ENCODE measurements around a stretch of chr1.

- PRO-cap, result no peak
- RRBS, result no CpG with 5 or more reads among the region's 5 CpGs
These were observed 208.0 kb upstream of the IRF2BP2 start for GRCh38 chr1:234818017-234818374.

- PRO-cap, result no peak
- RRBS, result no CpG with 5 or more reads among the region's 8 CpGs
These were observed 241.6 kb upstream of the IRF2BP2 start for GRCh38 chr1:234851377-234852238.

- PRO-cap, result no peak
- RRBS, result no CpG with 5 or more reads among the region's 12 CpGs
These were observed 252.4 kb downstream of the TOMM20 start for GRCh38 chr1:234876079-234876884.

DNA sequence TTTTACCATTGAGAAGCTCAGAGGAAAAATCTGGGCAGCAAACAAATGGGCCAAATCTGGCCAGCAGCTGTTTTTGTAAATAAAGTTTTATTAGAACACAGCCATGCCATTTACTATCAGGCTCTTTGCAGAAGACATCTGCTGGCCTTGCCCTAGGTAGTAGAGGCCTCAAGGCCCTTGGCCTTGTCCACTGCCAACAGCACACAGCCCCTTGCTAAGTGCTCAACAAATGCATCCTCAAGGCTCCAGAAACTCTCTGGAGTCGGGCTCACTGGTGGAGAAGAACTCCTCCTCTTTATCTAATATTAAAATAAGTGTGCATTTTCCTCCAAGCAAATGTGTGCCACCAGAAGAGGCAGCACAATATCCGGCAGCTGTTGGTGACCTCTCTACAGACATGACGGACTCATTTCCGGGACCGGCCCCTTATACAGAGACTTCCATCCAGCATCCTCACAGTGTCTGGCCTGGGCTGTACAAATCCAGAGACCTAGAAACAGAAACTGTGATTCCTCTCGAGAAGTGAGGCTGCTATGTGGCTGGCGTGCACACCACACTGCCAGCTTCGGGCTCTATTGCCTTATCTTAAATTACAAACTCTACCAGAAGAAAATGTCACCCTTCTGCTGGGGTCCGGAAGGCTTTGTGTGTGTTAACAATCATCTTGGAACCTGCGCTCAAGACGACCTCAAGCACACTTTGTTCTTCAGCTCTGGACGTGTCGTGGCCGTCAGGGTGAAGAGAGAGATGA is 203.9 kb downstream of the TOMM20 start:
- PRO-cap, result no peak
- RRBS, result 100% methylated on average over 2 of the region's 14 CpGs

DNA sequence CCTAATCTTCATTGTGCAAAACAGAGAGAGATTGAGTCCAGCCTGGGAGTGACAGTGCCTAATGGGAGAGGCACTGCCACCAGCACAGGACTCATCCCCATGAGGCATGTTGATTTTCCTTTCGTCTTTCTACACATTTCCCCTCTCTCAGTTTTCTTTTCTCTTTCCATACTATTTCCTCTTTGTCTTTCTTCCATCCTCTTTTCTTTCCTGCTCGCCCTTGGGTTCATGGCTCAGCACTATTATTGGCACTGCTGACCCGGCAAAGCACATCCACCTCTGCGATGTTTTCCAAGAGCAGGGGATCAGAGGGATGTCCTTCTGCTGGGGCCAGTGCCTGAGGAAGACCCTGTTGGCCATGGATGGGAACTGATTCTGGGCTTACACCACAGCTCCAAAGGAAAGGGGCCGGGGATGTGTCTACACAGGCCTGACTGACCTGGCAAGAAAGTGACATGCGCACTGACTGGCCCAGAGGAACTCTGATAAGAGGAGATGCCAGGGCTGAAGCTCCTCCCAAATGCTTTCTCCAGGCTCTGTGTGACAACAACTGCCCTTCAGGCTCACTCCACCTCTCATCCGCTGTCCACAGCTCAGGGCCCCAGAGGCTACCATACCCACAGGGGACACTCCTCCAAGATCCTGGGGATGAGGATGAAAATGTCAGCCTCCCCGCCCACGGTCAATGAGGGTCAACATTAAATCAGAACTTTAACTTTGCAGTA is 195.7 kb downstream of the TOMM20 start:
- PRO-cap, result no peak
- RRBS, result no CpG with 5 or more reads among the region's 9 CpGs

GRCh38 chr1:234933463-234934077 is 195.1 kb downstream of the TOMM20 start:
- PRO-cap, result no peak
- RRBS, result no CpG with 5 or more reads among the region's 2 CpGs

GRCh38 chr1:234964041-234964767 is 164.4 kb downstream of the TOMM20 start:
- PRO-cap, result no peak
- RRBS, result no CpG with 5 or more reads among the region's 13 CpGs

GRCh38 chr1:234980413-234980699 is 148.3 kb downstream of the TOMM20 start:
- PRO-cap, result no peak
- RRBS, result no CpG with 5 or more reads among the region's 3 CpGs

DNA sequence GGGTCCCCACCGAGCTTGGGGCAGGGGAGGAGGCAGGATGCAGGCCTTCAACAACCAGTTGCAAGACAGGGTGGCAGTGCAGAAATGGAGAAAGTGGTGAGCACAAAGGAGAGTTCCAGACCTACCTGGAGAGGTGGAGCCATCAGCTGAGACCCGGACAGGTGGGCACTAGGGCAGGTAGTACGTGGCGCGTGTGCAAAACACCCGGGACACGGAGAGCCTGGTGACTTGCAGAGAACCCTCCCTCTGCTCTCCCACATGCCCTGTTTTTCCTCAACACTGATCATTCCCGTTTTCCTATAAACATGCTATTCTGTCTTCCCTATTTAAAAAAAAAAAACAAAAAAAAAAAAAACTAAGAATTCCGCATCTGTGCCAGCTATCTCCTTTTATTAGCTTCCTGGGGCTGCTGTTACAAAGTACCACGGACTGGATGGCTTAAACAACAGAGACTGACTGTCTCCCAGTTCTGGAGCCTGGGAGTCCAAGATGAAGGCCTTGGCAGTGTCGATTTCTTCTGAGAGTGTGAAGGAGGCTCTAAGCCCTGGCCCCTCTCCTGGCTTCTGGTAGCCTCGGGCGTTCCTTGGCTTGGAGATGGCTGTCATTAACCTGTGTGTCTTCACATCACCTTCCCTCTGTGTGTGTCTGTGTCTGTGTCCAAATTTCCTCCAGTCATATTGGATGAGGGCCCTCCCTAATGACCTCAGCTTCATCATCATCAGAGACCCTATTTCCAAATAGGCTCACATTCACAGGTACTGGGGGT is 138.6 kb downstream of the TOMM20 start:
- PRO-cap, result no peak
- RRBS, result 97% methylated on average over 5 of the region's 13 CpGs

GRCh38 chr1:234997776-234998933 is 130.5 kb downstream of the TOMM20 start:
- PRO-cap, result bidirectional peak, plus-strand start at chr1:234998717, minus-strand start at chr1:234998341
- RRBS, result no CpG with 5 or more reads among the region's 21 CpGs

DNA sequence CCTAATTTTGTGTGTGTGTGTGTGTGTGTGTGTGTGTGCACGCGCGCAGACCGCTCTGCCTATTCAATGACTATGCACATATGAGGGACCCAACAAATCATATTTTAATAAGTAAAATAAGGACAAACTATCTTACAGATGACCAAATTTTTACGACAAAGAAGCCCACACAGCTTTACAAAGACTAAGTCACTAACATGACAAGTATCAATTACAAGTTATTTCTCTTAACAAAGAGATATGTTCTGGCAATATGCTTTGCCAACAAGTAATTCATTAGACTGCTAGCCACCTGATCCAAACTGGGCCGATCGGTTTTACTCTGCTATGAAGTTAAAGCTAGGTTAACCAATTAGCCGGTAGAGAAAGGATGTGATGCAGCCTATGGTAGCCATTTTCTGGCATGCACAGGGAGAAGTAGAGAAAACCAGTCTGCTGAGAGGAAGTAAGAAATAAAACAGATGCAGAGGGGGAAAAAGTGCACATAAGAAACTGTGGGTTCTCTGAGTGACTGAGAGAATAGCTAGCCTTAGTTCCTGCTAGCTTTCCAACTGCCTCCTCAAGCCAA is 52.9 kb downstream of the ARID4B start:
- PRO-cap, result no peak
- RRBS, result no CpG with 5 or more reads among the region's 8 CpGs

DNA sequence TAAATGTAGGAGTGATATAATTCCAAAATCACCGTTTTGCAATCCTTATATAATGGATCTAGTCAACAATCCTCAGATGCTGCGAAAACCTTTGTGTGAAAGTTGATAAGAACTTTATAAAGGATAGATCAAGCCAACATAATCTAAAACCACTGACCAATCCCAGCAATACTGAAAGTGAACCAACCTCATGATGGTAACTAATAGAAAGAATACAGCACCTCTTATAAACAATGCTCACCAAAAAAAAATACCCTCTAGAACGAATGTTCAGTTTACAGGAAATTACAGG is 30.6 kb downstream of the ARID4B start:
- PRO-cap, result no peak
- RRBS, result no CpG with 5 or more reads among the region's 3 CpGs

GRCh38 chr1:235302396-235302956 is 25.5 kb downstream of the ARID4B start:
- PRO-cap, result no peak
- RRBS, result no CpG with 5 or more reads among the region's 2 CpGs

DNA sequence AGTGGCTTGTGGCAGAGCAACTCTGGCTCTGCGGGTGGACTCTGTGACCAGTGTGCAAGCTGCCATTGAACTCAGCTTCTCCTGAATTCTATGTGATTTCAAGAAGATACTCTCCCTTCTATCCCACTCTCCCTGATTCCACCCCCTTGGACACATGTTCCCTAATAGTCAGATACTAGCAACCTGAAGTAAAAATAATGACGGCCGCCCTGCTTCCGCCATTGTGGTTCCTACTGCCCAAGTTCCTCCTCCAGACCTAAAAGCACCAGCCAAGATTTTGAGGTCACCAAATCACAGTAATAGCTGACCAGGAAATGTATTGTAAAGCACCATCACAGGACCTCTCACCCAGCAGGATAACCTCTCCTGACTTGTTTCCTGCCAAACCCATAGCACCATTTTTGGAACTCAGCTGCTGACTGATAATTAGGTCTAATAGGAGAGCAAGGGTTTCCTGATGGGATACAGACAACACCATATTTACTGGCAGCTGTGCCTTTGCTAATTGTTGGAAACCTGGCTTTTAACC is 11.6 kb upstream of the LYST start:
- PRO-cap, result no peak
- RRBS, result no CpG with 5 or more reads among the region's 4 CpGs

DNA sequence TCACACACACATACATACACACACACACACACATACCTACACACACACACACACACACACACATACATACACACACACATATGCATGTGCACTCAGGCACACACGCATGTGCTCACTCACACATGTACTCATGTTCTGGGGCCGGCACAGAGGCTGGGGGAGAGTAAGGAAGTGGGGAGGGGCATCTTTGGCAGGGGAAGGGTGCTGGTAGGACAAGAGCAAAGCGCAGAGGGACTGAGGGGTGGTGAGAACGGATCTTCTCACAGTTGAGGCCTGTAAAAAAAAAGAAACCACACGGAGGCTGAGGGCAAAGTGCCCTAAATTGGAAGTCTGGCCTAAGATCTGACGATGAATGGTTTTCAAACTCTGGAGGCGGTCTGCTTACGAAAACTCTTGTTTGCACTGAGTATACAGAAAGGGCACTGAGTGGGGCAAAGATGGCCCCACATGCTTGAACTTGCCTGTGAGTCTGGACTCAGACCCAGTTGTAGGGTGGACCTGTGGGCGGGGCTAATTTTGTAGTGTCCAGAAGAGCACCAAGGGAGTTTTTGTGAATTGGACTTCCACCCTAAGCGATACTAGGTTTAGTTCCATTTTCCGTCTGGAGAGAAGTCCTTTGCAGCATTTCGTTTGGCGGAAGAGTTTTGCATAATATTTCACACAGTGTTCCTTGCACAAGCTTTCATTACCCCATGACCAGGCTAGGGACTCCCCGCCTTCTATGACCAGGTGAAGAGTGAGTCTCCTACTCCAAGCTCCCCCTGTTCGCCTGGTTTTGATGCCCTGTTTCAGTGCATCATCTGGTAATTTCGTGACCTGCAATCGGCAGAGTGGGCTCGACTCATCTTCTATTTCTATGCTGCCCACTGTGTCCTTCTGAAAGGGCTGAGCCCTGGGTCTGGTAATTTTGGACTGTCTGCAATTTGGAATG is 79.3 kb upstream of the LYST start:
- PRO-cap, result no peak
- RRBS, result no CpG with 5 or more reads among the region's 18 CpGs

GRCh38 chr1:236001469-236002113 is 63.3 kb downstream of the NID1 start:
- PRO-cap, result no peak
- RRBS, result no CpG with 5 or more reads among the region's 7 CpGs

GRCh38 chr1:236066079-236066608 is 1.3 kb upstream of the NID1 start:
- PRO-cap, result no peak
- RRBS, result no CpG with 5 or more reads among the region's 7 CpGs

GRCh38 chr1:236066609-236067430 is 1.9 kb upstream of the NID1 start:
- PRO-cap, result no peak
- RRBS, result no CpG with 5 or more reads among the region's 9 CpGs

DNA sequence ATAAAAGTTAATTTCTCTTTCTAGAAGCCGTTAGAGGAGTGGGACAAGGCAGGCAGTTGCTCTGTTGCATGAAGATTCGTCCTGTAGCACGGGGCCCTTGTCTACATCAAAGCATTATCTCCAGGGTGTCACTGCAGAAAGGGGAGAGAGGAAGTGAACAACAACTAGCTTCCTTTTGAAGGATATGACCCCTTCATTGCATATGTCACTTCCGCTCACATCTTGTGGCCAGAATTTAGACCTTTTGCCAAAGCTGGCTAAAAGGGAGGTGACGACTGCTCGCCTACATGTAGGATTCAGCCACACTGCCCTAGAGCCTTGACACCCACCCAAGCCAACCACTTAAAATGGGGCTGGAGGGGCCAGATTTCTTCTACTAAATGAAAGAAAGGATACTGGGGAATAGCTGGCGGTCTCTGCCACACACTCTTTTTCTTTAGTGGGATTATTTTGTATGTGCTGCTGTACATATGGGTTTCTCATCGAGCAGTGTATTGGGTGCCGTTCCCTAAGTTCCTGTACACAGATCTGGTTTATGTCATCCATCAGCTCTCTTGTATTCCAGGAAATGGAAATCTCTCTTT is 26.8 kb upstream of the NID1 start:
- PRO-cap, result no peak
- RRBS, result no CpG with 5 or more reads among the region's 9 CpGs

DNA sequence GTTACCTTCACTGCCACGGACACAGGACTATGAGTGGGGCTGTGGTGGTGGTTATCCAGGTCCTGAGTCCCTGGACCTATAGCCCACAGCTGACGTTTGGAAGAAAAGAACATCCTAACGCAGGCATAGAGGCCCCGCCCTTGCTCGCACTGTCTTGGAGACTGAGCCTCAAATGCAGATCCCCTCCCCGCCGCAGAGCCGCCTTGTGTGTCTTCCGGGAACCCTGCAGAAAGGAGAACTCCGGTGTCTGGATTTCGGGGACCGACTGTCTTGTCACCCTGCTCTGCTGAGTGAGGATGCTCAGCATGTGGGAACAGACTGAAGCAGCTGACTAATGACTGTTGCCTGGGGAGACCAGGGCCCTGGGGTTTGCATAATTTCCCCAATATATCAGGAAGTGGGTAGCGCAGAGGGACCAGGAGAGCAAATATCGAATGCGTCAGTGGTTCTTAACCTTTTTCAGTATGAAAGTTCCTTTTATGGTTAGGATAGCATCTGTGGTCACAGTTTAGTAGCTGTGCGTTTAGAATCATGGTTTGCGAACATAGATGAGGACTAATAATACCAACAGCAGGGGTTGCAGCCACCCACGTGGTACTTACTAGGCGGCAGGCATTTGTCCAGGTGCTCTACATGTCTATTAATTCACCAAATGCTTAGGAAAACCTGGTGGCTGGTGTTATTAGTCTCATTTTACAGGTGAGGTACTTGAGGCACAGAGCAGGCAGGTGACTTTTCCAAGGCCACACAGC is 14.3 kb downstream of the GPR137B start:
- PRO-cap, result no peak
- RRBS, result no CpG with 5 or more reads among the region's 19 CpGs

Measured in MCF 10A (cell line).